Metastatic Breast Carcinoma in the Brain (tissue), 10 donors: ENCODE data around the gene GYPB.

- PRO-cap, 10 experiments: no peak in any of the 10 experiments
Observed at GRCh38 chr4:140603136-140603795, 34.5 kb upstream of the UCP1 start.

- PRO-cap, 10 experiments: no peak in any of the 10 experiments
Observed at GRCh38 chr4:140800560-140801097, 44.4 kb upstream of the TBC1D9 start.

DNA sequence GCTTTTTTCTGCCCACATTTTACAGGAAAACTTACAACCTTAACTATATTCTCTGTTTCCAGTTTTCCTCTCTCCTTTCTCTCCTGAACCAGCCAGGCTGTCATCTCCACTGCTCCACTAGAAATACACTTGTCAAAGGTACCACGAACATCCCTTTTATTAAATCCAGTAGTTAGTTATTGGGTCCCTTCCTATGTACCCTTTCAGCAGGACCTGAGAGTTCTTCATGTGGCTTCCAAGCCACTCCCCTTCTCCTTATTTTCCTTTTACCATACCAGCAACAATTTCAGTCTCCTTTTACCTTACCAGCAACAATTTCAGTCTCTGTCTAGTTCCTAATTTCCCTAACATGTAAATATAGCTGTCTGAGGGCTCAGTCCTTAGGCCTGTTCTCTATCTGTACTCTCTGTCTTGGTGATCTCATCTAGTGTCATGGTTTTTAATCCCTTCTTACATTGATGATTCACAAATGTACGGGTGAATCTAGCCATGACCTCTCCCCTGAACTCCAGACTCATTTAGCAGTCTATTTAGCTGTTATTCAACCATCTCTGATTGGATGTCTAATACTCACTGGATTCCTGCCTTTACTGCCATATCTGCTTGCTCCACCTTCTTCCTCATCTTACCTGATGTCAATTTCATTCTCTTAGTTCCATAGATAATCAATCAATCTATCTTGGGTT is 7.1 kb downstream of the IL15 start:
- PRO-cap, 10 experiments: no peak in any of the 10 experiments

- PRO-cap, 10 experiments: no peak in any of the 10 experiments
Observed at GRCh38 chr4:141657881-141658456, 21.6 kb downstream of the IL15 start.

DNA sequence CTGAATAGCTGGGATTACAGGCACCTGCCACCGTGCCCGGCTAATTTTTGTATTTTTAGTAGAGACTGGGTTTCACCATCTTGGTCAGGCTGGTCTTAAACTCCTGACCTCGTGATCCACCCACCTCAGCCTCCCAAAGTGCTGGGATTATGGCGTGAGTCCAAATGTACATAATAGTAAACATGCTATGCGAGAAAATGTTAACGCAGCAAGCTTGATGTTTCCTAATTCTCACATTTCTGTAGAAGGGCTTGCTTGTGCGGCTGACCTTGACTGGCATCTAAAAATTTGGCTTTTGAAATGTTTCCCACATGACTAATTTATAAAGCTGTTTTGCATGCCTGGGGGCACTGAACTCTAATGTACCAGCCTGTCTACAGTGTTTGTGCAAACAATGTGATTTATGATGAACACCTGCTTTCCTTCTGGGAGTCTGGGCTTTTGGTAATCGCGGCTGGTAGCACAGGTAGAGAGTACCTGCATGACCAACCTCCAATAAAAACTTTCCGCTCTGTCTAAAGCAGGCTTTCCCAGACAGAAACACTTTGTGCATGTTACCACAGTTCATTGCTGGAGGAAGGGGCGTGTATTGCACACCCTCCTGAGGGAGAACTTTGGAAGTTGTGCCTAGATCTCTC is 216.9 kb downstream of the IL15 start:
- PRO-cap, 10 experiments: peak in 1 of 10 experiments; most common plus-strand start position 514 of the sequence (in 1); most common minus-strand start position 241 of the sequence (in 1)

- PRO-cap, 10 experiments: no peak in any of the 10 experiments
Observed at GRCh38 chr4:142305141-142305584, 540.9 kb downstream of the INPP4B start.

- PRO-cap, 10 experiments: no peak in any of the 10 experiments
Observed at GRCh38 chr4:142351861-142352694, 494.0 kb downstream of the INPP4B start.

- PRO-cap, 10 experiments: no peak in any of the 10 experiments
Observed at GRCh38 chr4:142402825-142403256, 443.3 kb downstream of the INPP4B start.

- PRO-cap, 10 experiments: peak in 1 of 10 experiments; most common plus-strand start chr4:142436005 (in 1); most common minus-strand start chr4:142436140 (in 1)
Observed at GRCh38 chr4:142435646-142436615, 410.2 kb downstream of the INPP4B start.

DNA sequence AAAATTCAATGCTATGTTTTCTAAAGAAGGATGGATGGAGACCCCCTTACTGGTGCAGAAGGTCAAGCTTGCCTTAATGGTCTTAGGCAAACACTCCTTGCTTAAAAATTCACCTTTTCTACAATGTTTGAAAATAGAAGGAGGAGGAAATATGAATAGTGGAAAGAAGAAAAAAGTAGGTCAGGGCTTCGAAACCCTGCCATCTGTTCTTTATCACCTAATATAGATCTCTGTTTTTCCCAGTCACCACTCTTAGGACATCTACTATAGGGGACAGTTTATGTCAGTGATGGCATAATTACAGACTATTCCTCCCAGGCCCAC is 39.7 kb upstream of the GAB1 start:
- PRO-cap, 10 experiments: no peak in any of the 10 experiments

DNA sequence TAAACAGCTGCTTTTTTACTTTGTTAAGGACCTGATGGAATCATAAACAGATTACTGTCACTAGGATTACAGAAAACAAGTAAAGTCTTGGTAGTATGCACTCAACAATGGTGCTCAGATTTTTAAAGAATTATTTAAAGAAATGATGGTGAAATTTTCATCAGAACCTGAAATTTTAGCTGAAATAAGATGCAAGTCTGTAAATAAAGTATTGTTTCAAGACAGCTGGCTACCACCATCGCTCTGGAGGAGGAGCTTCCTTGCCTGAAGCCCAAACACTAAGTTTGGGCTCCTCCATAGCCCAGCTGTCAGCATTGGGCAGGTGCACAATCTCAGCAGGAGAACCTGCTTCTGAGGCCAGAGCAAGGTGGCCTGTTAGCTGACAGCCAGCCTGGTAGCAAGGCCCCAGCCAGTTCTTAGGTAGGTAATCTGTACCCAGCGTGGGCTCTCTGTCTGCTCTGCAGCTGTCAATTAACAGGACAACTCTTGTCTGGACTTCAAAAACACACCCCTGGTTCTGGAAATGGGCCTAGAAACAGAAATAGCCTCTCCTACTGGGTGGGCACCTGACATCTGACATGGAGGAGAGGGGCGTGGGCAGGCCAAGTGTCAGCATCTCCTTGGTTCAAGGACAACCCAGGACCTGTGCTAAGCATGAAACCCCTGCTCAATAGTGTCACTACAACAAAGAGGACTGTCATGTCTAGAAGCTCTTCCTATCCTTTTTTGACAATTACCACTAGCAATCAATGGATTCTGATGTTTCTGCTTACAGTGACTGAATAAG is 4.7 kb downstream of the GAB1 start:
- PRO-cap, 10 experiments: no peak in any of the 10 experiments

- PRO-cap, 10 experiments: no peak in any of the 10 experiments
Observed at GRCh38 chr4:143402479-143403208, 66.0 kb downstream of the GAB1 start.

- PRO-cap, 10 experiments: no peak in any of the 10 experiments
Observed at GRCh38 chr4:143411284-143412337, 74.9 kb downstream of the GAB1 start.

GRCh38 chr4:143543239-143543796 is 29.8 kb downstream of the SMARCA5 start:
- PRO-cap, 10 experiments: no peak in any of the 10 experiments

DNA sequence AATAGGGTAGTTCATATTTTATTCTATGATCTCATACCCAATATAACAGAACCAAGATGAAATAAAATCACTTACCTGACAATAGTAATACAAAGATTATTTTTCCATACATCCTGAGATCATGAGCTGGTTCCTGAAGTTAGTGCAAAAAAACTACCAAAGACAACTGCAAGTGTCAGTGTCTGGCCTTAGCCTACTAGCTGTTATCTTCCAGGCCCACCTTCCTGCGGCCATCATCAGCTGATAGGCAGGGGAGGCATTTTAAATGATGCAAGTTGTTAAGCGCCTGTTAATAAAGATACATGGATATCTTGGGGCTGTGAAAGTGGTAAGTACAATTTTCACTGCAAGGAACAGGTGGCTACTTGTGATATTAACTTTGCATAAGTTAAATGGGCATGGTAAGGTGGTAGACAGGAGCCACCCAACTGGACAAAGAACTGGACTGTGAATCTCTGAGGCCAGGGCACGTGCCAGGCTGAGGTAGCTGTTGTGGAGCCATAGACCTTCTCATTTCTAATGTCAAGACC is at the start of gene GYPB:
GYPB (minus strand) TSS at position 205 of the 530 bp plus-strand sequence.
- PRO-cap, 10 experiments: no peak in any of the 10 experiments

DNA sequence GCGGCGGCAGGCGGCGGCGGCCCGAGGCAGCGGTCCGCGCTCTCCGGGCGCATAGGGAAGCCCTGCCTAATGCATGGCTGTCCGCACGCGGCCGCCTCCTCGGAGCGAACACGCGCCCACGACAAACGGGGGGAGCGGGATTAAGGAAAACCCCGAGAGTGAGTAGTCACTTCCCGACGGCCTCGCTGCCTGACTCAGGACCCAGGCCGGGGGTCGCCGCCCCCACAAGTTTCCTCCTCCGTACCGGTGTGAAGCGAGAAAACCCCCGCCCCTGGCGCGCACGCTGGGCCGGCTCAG is 346 bp downstream of the OTUD4 start:
- PRO-cap, 10 experiments: no peak in any of the 10 experiments

DNA sequence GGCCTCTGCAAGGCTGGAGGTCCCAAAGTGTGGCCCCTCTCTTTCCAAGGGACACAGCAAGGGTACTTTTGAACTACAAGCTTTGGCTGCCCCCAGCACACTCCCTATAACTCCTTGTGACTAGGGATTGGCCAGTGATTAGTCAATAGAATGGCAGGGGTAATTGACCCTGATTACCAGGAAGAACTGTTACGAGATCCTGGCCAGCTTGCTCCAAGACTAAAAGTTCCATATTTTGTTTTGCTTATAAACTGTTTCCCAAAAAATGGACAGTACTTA is 42.4 kb upstream of the SMAD1 start:
- PRO-cap, 10 experiments: no peak in any of the 10 experiments

DNA sequence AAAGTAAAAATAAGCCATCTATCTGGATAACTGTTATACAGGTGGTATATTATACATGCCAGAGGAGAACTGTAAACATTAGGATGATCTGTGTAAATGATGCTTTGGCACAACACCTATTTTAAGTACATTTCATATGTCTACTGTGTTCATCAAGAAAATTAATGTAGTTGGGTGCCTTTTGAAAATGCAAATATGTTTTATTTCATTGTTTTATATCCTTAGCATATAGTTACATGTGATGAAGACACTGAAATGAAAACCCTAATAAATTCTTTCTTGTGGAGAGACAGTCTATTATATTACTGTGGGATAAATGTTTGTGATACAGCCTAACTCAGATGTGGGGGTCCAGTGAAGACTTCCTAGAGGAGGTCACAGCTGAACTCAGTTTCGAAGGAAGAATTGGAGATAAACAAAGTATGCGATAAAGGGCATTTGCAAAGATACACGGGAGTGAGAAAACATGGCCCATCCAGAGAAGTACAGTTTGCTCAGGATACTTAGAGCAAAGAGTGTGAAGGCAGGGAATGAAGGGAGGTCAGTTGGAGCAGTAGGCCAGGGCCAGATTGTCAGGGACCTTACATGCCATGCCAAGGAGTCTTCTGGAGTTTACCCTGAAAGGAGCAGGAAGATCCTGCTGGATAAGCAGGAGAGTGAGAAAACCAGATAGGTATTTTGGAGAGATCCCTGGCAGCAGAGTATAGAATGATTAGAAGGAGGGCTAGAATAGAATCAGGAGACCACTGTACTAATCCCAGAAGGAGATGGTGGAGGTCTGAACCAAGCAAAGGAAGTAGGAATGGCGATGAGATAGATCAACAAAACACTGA is 27.4 kb downstream of the MMAA start:
- PRO-cap, 10 experiments: no peak in any of the 10 experiments

GRCh38 chr4:145732750-145733923 is 53.2 kb downstream of the C4orf51 start:
- PRO-cap, 10 experiments: peak in 10 of 10 experiments; most common plus-strand start chr4:145733196 (in 6); most common minus-strand start chr4:145733469 (in 10)

DNA sequence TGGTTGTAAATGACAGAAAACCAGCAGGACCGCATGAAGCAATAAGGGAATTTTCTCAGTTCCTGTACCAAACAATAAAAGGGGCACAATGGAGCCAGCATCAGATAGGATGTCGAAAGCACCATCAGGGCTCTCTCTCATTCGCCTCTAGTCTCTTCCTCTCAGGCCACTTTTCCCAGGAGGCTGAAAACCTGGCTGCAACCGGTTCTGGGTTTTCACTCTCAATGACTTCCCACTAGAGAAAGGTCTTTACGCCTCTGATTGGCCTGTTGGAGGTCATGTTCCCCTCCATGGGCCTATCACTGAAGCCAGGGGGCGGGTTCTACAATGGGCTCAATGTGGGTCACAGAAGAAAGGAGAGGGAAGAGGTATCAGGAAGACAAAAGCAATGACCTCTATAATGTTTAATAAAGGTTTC is 29.3 kb downstream of the ZNF827 start:
- PRO-cap, 10 experiments: peak in 4 of 10 experiments; most common plus-strand start position 348 of the sequence (in 3); most common minus-strand start position 149 of the sequence (in 2)